Liver (tissue), 9 donors: ENCODE measurements around a stretch of chr2.

DNA sequence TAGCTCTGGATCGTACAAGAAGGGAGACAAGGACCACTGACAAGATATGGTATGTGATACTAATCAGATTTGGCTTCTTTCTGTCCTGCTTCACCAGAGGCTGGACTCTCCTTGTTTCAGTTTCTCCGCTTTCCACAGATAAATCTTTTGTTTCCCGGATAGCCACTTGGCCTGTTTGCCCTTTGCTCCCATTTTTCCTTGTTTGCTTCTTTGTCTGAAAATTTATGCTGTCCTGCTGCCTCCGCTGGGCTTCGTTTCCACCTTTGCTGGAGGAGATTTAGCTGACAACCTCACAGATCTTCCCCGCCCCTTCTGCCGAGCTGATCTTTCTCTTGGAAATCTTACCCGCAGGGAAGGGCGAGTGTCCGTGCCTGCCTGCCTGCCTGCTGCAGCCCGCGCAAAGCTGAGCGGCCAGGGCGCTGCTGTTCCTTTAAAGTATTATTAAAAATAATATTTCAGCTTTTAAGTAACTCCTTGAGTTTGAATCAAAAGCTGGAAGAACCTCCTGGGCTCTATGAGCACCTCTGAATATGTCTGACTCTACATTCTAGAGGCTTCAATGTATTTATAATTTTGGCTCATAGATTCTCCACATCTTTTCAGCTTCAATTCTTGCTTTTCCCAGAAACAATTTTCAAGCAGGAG lies 1.4 kb upstream of the XRCC5 start:
- PRO-cap, 5 experiments = peak in 1 of 5 experiments; most common plus-strand start position 360 of the sequence (in 1)
- RAMPAGE, long total RNA, 2 experiments = no peak in any of the 2 experiments
- RRBS = no CpG with 5 or more reads among the region's 14 CpGs

- PRO-cap, 5 experiments = no peak in any of the 5 experiments
- RAMPAGE, long total RNA, 2 experiments = no peak in any of the 2 experiments
- RRBS = no CpG with 5 or more reads among the region's 6 CpGs
These were observed 108.4 kb downstream of the XRCC5 start for GRCh38 chr2:216217417-216218039.

DNA sequence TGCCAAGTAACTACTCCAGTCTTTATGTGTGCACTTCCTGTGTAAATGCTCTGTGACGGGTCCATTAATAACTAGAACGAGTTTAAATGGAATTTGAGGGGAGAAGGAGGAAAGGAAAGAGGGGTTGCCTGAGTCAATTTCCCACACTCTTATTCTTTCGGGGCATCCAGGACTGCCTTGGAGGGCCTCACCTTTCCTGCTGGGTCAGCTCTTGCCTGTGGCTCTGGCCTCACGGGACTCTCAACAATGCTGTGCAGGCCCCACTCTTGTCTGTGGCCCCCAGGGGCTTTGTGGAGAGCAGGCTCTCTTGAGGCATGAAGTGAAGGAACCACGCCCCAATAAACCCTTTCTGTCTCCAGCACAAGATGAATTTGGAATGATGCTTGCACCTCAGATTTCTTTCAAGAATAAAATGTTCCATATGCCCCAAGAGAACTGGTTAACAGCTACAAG lies 6.4 kb upstream of the RPL37A start:
- PRO-cap, 5 experiments = no peak in any of the 5 experiments
- RAMPAGE, long total RNA, 2 experiments = no peak in any of the 2 experiments
- RRBS = no CpG with 5 or more reads among the region's 5 CpGs

DNA sequence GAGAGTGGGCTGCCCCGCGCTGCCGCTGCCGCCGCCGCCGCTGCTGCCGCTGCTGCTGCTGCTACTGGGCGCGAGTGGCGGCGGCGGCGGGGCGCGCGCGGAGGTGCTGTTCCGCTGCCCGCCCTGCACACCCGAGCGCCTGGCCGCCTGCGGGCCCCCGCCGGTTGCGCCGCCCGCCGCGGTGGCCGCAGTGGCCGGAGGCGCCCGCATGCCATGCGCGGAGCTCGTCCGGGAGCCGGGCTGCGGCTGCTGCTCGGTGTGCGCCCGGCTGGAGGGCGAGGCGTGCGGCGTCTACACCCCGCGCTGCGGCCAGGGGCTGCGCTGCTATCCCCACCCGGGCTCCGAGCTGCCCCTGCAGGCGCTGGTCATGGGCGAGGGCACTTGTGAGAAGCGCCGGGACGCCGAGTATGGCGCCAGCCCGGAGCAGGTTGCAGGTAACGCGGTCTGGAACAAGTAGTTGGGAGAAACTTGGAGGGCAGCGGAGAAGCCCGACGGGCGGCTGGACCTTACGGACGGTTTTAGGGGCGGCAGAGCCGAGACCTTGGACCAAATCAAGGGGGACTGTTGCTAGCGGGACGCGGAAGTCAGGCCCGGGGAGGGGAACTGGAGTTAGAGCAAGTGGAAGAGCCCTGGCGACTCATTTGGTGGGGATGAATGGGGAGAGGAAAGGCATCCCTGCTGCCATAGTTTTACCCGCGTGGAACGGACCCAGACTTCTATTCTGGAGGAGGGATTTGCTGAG lies 483 bp downstream of the IGFBP2 start:
- PRO-cap, 5 experiments = peak in 1 of 5 experiments; most common plus-strand start position 456 of the sequence (in 1); most common minus-strand start position 124 of the sequence (in 1)
- RAMPAGE, long total RNA, 2 experiments = no peak in any of the 2 experiments
- RRBS = 1% methylated on average over 15 of the region's 80 CpGs

DNA sequence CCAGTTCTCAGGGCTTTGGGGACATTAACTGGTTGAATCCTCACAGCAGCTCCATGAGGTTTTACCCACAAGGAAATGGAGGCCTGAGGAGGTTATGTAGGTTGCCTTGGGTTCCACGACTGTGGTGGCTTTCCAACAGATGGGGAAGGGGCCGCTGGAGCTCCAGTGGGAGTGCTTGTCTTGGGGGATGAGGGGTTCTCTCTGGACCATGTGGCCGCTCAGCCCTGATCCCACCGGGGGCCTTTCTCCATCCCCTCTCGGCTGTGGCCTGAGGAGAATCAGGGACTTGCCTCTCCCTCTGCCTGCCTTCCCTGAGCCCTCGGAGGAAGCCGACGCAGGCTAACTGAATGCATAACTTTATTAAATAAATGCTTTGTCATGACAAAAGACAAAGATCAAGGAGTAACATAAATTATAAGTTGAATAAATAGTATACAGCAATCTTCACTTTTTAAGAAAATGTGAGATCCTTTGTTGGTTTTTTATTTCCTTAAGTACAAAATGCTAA lies 23.5 kb downstream of the IGFBP5 start:
- PRO-cap, 5 experiments = no peak in any of the 5 experiments
- RAMPAGE, long total RNA, 2 experiments = no peak in any of the 2 experiments
- RRBS = no CpG with 5 or more reads among the region's 8 CpGs

- PRO-cap, 5 experiments = no peak in any of the 5 experiments
- RAMPAGE, long total RNA, 2 experiments = no peak in any of the 2 experiments
- RRBS = no CpG with 5 or more reads among the region's 26 CpGs
These were observed 19.0 kb downstream of the IGFBP5 start for GRCh38 chr2:216676079-216677036.

DNA sequence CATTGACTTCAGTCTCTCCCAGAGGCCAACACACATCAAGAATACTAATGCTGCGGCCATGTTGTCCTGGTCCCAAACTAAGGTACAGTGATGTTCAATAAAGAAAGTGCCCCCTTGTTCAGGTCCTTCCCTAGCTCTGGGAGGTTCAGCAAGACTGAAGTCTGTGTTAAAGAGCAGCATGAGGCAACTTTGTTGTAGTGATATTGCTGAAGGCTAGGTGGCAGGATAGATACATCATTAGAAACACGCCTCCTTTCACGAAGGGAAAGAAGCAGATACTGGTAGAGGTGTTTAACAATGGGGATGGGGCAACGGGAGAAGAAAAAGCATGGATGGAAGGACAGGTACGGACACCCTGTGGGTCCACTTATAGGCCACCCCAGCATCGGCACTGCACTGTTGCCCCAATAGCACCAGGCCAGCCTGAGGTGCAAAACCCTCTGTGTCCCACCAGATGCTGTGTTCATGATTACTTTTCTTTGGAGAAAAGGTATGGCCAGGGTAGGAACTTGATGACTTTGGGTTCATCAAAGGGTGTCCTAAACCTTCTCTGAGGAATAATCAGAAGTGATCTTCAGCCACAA lies 3.5 kb upstream of the IGFBP5 start:
- PRO-cap, 5 experiments = no peak in any of the 5 experiments
- RAMPAGE, long total RNA, 2 experiments = no peak in any of the 2 experiments
- RRBS = no CpG with 5 or more reads among the region's 6 CpGs

DNA sequence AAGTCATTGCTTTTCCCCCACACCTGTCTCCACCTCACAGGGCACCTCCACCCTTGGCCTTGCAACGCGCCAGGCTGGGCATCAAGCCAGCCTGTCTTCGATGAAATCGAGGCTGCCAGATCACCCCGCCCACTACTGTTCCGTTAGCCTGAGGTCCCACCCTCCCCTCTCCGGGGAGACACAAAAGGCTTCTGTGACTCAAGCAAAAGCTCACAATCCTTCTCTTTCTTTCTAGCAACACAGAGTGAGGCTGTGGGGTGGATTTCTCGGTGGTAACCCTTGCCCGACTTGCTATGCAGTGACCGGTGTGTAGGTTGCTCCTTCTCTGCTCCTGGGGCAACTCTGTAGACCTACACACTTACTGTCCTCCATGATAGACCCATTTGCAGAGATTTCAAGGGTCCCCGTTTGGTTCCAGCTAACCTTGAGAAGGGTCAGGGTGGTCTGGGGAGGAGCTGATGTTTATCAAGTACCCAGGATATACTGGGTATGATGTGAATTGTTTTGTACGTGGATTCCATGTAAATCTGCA lies 9.8 kb downstream of the TNP1 start:
- PRO-cap, 5 experiments = no peak in any of the 5 experiments
- RAMPAGE, long total RNA, 2 experiments = no peak in any of the 2 experiments
- RRBS = no CpG with 5 or more reads among the region's 12 CpGs

- PRO-cap, 5 experiments = no peak in any of the 5 experiments
- RAMPAGE, long total RNA, 2 experiments = no peak in any of the 2 experiments
- RRBS = no CpG with 5 or more reads among the region's 15 CpGs
These were observed 27.4 kb upstream of the TNP1 start for GRCh38 chr2:216887013-216887884.

GRCh38 chr2:217064822-217065213 lies 205.0 kb upstream of the TNP1 start:
- PRO-cap, 5 experiments = no peak in any of the 5 experiments
- RAMPAGE, long total RNA, 2 experiments = no peak in any of the 2 experiments
- RRBS = no CpG with 5 or more reads among the region's 8 CpGs

GRCh38 chr2:217410066-217410309 lies 550.1 kb upstream of the TNP1 start:
- PRO-cap, 5 experiments = no peak in any of the 5 experiments
- RAMPAGE, long total RNA, 2 experiments = no peak in any of the 2 experiments
- RRBS = no CpG with 5 or more reads among the region's 2 CpGs

GRCh38 chr2:217686439-217686781 lies 316.4 kb downstream of the TNS1 start:
- PRO-cap, 5 experiments = no peak in any of the 5 experiments
- RAMPAGE, long total RNA, 2 experiments = no peak in any of the 2 experiments
- RRBS = no CpG with 5 or more reads among the region's 2 CpGs

DNA sequence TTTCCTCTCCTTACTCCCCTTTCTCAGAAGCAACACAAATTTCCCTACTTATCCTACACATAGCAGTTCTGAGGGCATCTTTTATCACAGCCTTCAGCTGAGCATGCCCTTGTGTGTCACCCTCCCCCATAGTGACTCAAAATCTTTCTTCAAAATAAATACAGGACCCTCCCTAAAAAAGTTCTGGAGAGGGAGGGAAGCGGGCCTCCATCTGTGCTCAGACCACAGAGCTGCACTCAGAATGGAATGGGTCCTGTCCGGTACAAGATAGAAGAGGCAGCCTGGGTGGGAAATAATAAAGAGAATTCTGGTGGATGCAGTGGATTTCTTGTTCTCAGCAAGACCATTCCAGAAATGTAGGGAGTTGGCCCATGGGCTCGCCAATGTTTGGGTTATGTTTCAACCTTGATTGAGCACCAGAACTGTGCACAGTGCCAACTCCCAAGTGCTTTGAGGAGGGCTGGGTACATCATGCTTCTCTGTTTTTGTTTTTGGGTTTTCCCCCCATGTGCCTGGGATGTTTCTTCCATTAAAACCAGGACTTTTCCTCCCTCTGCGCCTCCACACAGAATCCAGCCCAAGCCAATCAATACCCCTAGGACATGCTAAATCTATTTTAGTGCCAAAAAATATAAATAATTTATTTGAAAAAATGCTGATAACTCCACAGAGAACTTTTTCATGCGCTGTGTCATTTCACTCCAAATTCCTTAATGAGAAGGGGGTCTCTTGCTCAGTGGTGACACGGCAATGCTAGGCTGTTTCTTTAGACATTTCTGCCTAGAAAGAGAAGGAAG lies 304.1 kb downstream of the TNS1 start:
- PRO-cap, 5 experiments = no peak in any of the 5 experiments
- RAMPAGE, long total RNA, 2 experiments = no peak in any of the 2 experiments
- RRBS = no CpG with 5 or more reads among the region's 6 CpGs

DNA sequence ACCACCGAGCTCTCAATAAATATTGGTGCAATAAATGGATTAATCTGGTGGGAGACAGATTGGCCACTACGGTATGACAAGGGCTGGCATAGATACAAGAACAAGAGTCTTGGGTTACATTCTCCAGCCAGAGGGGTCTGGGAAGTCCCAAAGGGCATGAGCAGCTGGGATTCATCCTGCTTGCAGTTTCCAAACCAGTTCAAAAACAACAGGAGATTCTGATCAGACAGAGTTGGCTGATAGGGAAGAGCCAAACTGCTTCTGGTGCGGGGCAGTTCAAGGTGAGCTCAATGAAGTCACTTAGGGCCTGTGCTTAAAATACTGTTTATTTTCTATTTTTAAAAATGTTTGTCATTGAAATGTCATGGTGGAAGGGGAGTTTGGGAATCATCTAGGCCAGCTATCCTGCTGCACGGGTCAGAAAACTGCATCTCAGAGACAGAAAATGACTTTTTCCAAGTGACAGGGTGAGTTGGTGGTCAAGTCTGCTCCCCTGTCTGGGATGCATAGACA lies 266.8 kb downstream of the TNS1 start:
- PRO-cap, 5 experiments = no peak in any of the 5 experiments
- RAMPAGE, long total RNA, 2 experiments = no peak in any of the 2 experiments
- RRBS = no CpG with 5 or more reads among the region's 4 CpGs

GRCh38 chr2:217740106-217740620 lies 262.6 kb downstream of the TNS1 start:
- PRO-cap, 5 experiments = no peak in any of the 5 experiments
- RAMPAGE, long total RNA, 2 experiments = no peak in any of the 2 experiments
- RRBS = no CpG with 5 or more reads among the region's 4 CpGs

DNA sequence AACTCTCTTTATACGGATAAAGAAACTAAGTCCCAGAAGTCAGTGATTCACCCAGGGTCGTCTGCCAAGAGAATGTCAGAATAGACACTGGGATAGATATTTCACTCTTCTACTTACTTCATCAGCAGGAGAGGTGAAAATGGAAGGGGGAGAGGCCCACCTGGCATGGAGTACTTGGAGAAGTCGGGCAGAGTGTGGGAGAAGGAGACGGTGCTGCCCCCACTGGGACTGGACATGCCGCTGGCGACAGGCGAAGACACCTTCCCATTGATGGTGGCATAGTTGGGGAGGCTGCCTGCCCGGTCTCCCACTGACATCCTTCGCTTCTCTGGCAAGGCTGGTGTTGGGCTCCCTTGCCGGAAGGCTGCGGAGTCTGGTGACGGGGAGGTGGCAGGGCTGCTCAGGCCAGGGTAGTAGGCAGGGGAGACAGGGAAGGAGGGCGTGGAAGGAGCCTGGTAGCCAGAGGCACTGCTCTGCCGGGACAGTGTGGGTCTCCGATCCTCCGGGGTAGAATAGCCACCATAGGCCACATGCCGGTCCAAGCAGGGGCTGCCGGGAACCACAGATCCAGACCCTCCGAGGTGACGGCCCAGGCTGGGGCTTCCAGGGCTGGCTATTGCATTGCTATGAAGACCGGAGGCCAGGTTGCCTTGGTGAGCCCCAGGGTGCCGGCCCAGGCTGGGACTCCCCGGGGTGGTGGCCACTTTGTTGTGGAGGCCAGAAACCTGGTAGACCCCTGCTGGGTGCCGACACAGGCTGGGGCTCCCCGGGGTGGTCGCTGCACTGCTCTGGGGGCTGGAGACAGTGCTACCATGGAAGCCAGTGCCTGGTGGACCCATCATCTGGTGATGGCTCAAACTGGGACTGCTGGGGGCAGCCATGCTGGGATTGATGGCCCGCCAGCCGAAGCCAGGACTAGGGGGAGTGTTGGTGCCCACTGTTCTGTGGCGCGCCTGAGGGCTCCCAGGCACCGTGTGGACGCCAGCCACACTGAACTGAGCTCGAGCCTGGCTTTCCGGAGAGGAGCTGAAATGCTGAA lies 184.9 kb downstream of the TNS1 start:
- PRO-cap, 5 experiments = no peak in any of the 5 experiments
- RAMPAGE, long total RNA, 2 experiments = no peak in any of the 2 experiments
- RRBS = 93% methylated on average over 10 of the region's 34 CpGs

- PRO-cap, 5 experiments = no peak in any of the 5 experiments
- RAMPAGE, long total RNA, 2 experiments = no peak in any of the 2 experiments
- RRBS = no CpG with 5 or more reads among the region's 27 CpGs
These were observed 90.3 kb downstream of the TNS1 start for GRCh38 chr2:217912091-217913201.

DNA sequence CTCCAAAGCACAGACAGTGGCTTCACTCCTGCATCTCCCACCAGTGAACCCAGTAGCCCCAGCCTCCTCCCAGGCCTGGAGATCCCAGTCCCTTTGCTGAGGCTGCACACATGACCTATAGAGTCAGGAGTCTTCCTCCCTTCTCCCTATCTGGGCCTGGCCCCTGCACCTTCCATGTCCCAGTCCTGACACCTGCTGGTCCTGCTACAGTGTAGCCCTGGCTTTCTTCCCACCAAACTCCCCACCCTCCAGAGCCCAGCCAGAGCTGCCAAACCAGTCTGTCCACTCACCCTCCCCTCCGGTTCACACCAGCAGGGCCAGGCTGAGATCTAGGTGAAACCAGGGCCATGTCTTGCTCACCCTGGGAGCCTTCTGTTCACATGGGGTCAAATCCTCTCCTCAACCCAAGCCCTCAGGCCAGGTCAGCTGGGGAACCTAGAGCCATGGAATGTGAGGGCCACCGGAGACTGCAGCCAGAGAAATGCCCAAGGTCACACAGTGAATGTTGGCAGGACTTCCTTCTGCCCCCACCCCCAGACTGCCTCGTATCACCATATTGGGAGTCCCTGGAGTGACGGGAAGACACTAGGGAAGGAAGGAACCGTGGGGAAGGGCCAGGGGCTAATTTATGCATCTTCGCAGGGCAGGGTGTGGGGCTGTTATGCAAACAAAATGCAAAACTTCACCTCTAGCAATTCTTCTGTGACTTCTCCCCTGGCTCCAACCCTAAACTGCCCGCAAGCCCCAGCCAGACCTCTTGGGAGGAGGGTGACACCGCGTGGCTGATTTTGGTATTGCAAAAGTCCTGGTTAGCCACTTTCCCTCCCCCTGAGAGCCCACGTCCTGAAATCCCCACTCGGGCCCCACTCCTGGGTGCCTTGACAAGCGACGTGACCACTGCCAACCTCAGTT lies 14.6 kb downstream of the TNS1 start:
- PRO-cap, 5 experiments = no peak in any of the 5 experiments
- RAMPAGE, long total RNA, 2 experiments = no peak in any of the 2 experiments
- RRBS = no CpG with 5 or more reads among the region's 13 CpGs

- PRO-cap, 5 experiments = no peak in any of the 5 experiments
- RAMPAGE, long total RNA, 2 experiments = no peak in any of the 2 experiments
- RRBS = no CpG with 5 or more reads among the region's 9 CpGs
These were observed 14.9 kb upstream of the TNS1 start for GRCh38 chr2:218017522-218018286.

GRCh38 chr2:218021610-218022117 lies 18.9 kb upstream of the TNS1 start:
- PRO-cap, 5 experiments = no peak in any of the 5 experiments
- RAMPAGE, long total RNA, 2 experiments = no peak in any of the 2 experiments
- RRBS = no CpG with 5 or more reads among the region's 9 CpGs